Parotid gland (tissue), 1 donor: ENCODE measurements around the genes S100A1, SNAPIN and CFAP141.

DNA sequence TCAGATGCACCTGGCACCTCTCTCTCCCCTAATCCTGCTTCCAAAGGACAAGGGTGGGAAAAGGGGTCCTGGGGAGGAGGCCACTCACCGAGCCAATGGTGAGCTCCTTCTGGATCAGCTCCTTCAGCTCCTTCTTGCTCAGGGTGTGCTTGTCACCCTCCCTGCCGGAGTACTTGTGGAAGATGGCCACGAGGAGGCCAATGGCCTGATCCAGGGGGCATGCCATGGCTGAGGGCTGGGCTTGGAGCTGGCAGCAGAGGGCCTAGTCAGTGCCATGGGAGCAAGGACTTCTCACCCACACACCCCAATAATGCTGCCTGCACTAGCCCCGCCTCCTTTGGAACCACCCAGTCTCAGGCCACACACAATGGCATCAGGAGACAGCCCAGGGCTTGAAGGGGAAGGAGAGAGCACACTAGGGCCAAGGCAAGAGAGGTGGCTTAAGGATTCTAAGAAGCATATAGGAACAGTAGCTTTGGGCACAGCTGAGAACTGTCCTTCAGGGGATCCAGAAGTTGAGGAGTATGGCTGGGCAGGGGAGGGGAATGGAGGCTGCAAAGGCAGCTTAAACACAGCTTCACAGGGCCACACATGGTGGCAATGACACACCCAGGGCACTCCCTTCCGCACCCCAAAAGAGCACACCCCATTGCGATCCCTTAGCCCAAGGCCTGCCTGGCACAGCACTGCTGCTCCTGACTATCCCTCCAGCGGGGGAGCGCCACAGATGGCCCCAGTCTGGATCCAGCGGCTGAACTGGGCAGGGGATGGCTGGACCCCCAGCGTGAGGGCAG is 480 bp downstream of the S100A6 start:
- PRO-cap: unidirectional peak, plus-strand start at position 361 of the sequence; unidirectional peak, plus-strand start at position 388 of the sequence

GRCh38 chr1:153542804-153543434 is 2.2 kb upstream of the S100A5 start:
- PRO-cap: no peak

- PRO-cap: no peak
Measured at GRCh38 chr1:153561249-153561850, 4.3 kb downstream of the S100A2 start.

DNA sequence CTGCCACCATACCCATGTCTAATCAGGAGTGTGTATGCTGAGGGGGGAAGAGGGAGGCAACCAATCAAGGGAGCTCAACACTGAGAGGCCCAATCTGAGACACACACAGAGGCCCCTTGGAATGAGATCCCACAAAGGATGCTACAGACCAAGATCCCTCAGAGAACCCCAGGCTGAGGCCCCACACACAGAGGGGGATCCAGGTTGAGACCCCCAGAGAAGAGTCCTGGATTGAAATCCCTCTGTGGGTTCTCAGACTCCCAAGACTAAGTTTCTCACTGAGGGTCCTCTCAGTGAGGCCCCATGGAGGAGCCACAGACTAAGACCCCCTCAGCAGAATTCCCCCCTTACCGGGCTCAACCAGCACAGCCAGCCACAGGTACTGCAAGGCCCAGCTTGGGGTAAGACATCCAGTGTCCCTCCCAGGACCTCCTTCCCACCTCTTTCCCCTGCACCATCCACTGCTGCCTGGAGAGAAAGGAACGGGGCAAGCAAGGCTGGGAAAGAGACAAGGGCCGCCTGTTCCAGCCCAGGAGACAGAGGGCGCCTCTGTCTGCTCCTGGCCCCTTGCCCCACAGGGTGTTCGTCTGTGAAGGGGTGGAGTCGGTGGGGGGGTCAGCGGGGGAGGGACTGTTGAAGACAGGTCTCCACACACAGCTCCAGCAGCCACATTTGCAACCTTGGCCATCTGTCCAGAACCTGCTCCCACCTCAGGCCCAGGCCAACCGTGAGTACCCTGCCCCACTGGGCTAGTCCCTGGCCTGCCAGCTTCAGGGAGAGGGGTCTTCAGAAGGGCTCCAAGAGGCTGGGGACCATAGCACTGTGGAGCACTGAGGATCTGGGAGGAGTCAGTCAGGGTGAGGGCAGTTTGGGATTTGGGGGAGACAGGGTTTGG is at the start of gene S100A1:
Gene S100A1 (plus strand): TSS at position 665 of the 895 bp plus-strand sequence.
- PRO-cap: no peak

- PRO-cap: no peak
Measured at GRCh38 chr1:153653151-153653635, 5.3 kb upstream of the SNAPIN start.

- PRO-cap: bidirectional peak, plus-strand start at chr1:153658736, minus-strand start at chr1:153658594; bidirectional peak, plus-strand start at chr1:153659002, minus-strand start at chr1:153658878
Measured at GRCh38 chr1:153658314-153659074, at the start of gene SNAPIN. TSS of gene SNAPIN (plus strand) at chr1:153658703.

DNA sequence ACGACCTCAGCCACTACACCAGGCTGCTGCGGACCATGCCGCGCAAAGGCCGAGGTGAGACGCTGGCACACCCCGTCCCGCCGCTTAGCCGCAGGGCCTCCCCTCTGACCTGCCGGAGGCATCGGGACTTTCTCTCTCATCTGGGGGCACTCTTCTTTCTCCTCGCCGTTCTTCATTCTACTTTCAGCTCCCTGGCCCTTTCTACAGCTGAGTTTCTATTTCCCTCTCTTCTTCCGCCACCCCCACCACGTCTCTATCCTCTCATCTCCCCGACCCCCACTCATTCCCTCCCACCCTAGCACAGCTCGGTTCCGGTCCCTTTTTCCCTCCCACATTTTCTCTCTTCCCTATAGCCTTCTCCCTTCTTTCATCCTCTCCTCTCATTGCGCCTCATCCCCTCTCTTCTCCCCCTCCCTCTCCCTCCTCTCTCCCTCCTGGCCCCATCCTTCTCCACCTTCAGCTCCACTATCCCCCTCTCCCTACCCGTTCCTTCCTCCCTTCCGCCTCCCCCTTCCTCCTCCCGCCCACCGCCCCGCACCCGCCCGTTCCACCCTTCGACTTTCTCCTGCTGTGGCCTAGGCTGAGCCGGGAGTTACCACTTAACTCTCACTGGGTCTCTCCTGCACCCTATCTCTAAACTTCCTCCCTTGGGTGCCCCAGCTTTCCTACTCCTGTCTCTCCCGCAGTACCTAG is 1.4 kb downstream of the NPR1 start:
- PRO-cap: no peak

DNA sequence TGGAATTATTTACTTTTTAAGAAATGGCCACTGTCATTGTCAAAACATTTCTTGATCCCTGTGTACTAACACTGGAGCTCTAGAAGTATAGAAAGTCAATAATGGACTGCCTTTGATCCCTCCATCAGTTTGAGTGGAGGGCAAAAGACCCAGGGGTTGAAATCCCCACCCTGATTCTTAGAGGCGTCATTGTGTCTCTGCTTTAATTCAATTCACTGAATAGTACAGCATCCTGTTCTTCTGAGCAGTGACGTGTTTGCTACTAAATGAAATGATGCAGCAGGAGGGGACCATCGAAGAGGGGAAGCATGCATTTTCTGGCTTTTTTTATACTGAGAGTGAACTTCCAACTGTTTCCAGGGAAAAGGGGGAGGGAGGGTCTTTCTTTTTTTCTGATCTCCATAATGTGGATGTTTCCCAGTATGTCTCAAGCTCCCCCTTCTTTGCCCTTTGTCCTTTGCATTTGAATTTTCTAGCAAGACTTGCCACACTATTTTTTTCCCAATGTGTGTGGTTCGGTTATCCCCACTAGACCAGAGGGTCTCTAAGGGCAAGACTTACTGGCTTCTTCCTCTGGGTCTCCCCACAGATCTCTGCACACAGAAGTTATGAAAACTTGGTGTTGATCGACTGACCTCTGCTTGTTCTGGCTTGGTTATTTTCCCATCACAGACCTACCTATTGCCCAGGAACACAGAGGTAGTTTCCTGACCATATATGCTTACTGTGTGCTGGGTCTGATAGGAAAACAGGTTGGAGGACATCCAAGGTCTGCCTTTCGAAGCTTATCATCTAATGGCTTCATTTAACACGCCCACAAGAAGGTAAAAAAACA is 2.7 kb downstream of the INTS3 start:
- PRO-cap: bidirectional peak, plus-strand start at position 265 of the sequence, minus-strand start at position 214 of the sequence

DNA sequence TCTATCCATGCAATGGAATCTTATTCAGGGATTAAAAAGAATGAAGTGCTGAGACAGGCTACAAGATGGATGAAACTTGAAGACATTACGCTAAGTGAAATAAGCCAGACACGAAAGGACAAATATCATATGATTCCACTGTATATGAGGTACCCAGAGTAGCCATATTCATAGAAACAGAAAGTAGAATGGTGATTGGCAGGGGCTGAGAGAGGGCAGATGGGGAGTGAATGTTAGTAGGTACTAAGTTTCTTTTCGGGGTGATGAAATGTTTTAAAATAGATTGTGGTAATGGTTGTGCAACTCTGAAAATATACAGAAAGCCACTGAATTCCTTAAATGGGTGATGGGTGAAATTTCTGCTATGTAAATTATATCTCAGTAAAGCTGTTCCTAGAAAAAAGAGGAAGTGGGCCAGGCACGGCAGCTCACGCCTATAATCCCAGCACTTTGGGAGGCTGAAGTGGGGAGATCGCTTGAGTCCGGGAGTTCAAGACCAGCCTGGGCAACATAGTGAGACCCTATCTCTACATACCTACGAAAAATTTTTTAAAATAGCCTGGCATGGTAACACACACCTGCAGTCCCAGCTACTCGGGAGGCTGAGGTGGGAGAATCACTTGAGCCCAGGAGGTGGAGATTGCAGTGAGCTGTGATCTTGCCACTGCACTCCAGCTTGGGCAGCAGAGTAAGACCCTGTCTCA is 15.9 kb downstream of the SLC27A3 start:
- PRO-cap: no peak

DNA sequence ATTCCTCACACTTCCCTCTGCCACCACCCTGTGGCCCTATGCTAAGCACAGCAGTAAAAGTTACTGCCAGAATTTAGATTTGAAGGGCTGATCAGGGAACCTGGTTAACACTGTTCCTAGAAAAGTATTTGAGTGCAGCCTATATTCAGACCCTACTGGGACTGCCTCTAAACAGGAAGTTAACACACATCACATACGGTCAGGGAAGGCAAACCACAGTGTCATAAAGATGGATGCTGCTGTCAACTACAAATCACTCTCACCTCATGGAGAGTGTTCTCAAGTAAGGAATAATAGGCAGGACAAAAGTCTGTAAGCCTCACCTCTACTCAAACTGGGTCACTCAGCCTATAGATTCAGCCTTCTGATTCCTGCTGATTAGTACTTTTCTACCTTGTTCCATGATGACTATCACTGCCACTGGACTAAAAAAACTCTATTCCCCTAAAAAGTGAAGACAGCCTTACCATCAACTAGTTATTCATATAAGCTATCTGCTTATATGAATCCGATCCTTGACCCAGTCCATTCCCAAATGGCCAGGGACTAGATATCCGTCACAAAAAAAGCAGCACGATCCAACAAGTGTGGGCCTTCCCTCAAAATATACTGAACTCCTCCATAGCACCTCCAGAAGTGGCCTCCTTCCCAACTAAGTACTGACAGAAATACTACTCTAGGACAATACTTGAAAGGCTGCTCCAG is 2.2 kb downstream of the GATAD2B start:
- PRO-cap: no peak

- PRO-cap: no peak
Measured at GRCh38 chr1:153921469-153921995, 1.2 kb downstream of the GATAD2B start.

DNA sequence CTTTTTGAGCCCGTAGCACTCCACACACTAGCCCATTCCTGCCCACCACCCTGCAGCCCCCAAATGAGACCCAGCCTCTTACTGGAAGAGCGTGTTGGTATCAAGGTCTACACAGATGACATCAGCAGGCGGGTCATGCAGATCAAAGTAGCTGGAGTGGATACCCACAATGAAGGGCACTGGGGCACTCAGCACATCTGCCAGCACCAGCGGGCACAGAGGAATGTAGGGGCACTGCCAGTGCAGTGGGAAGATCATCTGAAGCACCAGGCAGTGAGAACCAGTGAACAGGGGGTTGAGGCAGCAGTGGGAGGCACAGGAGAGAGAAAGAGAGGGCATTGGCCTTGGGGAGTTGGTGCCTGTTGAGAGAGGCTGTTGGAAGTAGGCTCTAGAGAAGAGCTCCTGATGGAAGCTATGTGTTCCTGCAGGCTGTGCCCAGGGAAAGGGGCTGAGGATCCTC is 6.1 kb downstream of the DENND4B start:
- PRO-cap: no peak

- PRO-cap: unidirectional peak, plus-strand start at chr1:153945328; unidirectional peak, plus-strand start at chr1:153945443; bidirectional peak, plus-strand start at chr1:153945670, minus-strand start at chr1:153945551
Measured at GRCh38 chr1:153944957-153945722, 1.4 kb downstream of the DENND4B start.

DNA sequence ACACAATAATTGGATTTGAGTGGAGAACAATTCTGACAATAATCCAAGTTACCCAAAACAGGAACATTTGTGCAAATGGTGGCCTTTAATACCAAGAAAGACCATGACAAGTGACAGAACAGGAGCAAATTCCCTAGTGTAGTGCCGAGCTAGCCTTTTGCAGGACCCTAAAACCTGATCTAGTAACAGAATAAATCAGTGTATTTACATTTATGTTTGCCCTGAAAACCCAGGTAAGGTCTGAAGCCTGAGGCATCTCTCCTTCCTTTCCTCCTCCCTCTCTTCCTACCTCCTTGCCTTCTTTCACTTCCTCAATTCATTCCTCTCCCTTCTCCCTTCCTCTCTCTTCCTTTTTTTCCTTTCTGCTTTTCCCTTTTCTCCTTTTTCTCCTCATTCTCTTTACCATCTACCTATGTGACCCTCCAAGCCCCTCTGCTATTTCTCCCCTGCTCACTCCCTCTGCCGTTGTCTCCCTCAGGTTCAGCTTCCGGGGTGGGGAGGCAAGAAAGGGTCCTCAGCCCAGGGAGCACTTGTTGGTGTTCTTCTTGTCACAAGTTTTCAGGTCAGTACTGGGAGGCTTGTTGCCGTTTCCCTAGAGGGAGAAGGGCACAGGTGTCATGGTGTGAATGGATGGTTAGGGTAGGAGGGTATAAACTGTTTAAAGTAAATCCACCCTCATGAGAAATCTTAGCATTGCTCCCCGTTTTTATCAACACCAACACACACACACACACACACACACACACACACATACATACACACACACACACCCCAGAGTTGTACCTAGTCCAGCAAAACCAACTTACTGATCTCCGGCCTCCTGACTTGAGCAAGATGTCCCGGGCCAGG is 4.3 kb downstream of the RAB13 start:
- PRO-cap: no peak

DNA sequence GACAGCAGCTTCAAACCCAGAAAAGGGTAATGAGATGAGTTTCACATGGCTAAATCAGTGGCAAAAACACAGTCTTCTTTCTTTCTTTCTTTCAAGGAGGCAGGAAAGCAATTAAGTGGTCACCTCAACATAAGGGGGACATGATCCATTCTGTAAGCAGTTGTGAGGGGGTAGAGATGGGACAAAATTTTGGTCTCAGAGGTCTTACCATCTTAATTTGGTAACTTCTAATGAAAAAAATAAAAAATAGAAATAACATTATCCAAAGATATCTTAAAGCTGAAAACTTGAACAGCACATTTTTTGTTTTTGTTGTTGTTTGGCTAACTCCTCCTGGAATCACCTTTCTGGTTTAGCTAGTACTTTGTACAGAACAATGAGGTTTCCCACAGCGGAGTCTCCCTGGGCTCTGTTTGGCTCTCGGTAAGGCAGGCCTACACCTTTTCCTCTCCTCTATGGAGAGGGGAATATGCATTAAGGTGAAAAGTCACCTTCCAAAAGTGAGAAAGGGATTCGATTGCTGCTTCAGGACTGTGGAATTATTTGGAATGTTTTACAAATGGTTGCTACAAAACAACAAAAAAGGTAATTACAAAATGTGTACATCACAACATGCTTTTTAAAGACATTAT is 35.0 kb downstream of the TPM3 start:
- PRO-cap: no peak

DNA sequence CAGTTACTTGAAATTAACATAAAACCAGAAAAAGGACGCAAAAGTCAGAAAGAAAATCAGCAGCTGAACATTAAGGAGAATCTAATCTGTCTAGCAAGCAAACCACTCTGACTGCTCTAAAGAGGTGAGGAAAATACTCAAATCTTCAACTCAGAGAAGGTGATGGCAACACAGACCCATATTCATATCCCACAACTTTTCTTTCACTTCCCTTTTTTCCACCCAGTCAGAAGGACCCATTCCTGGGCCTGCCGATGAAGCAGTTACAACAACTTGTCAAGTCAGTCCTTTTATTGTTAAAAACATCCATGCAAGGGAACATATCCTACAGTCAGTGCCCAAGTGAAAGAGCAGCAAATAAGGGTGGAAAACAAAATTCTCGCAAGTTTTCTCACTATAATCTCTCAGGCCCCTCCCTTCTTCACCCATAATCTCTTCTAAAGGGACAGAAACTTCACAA is 33.5 kb downstream of the TPM3 start:
- PRO-cap: no peak

GRCh38 chr1:154205851-154206909 is at the start of gene CFAP141:
TSS of gene CFAP141 (minus strand) at chr1:154206333.
- PRO-cap: no peak

DNA sequence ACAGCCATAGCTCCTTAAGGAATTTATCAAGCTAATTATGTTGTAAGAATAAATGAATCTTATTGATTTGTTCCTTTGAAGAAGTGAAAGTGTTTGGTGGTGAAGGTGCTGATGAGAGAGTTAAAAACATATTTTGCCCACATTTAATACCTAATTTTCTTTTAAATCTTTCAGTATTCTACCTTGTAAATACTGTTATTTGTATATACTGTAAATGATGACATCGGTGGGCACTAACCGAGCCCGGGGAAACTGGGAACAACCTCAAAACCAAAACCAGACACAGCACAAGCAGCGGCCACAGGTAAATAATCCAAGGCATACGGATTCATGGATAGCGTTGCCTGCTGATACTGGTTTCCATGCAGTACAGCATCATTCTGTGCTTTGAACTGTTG is 4.2 kb downstream of the UBAP2L start:
- PRO-cap: no peak

DNA sequence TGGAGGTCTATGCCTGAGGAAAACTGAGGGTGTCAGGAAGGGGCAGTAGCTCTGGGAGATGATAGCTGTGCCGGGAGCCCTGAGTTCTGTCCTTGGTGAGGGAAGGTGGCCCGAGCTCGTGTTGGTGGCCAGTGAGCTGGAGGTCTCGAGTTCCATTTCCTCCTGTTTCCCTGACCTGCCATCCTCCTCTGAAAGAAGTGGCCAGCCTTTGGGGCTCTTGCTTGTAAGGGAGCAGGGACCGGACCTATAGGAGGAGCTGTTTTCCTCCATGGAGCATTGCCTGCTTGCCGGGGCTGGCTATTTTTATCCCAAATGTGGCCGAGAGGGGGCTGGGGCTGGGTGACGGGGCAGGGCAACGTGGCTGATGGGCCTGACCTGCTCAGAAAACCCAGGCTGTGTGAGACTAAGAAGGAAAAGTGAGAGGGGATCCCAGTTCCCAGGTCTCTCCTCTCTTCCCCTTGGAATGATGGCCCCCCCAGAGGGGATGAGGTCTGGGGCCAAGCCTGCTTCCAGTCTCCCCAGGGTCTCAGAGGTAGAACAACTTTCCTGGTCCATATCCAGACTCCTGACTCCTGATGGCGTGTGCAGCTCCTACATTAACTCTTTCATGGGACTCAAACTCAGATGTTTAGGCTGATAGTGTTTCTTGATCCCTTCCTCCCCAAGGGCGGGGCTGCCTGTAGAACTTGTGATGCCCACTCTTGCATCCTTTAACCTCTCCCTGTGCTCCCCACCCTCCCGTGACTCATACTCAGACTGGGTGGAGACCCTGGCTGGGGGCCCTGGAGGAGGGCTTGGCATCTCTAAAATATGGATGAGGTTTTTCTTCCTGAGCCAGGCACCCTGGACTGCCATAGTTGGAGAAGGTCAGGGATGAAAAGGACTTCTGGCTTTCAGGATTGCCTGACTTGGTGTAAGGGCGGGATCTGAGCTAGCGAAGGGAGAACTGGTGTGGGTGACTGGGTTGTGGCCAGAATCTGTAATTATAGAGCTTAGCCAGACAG is 1.1 kb downstream of the ATP8B2 start:
- PRO-cap: unidirectional peak, minus-strand start at position 718 of the sequence

GRCh38 chr1:154519758-154519983 is 17.5 kb upstream of the SHE start:
- PRO-cap: no peak